ENCODE measurements around a stretch of chr14.

DNA sequence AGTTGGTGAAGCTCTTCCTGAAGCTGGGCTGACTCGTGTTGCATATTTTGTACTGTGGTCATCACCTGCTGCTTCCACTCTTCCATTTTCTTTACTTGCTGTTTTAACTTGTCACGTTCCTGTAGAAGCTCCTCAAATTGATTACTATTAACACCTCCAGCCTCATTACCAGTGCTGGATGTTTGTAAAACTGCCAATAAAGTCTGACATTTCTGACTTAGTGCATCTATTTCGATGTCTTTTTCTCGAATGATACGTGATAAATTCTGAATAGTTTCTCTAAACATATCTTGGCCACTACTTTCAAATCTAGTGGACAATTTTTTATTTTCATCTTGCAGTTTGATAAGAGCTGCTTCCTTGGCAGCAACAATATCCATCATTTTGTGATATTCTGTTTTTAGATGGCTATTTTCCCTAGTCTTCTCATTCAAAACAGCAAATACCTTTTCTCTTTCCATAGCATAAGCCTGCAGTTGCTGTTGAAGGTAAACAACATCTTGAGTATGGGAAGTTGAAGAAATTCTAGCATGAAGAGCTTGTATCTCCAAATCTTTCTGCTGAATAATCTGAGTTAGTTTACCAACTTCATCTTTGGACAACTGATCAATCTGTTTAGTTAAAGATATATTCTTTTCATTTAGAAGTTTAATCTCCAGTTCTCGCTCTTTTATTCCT, 35.5 kb downstream of the TRIP11 start:
- PRO-cap, 3 experiments, result no peak in any of the 3 experiments
- RRBS, result no CpG with 5 or more reads among the region's 6 CpGs

- PRO-cap, 3 experiments, result no peak in any of the 3 experiments
These were observed 22.4 kb downstream of the TRIP11 start for GRCh38 chr14:92017469-92017823.

- PRO-cap, 3 experiments, result no peak in any of the 3 experiments
- RRBS, result no CpG with 5 or more reads among the region's 8 CpGs
These were observed 825 bp upstream of the TRIP11 start for GRCh38 chr14:92040614-92041154.

DNA sequence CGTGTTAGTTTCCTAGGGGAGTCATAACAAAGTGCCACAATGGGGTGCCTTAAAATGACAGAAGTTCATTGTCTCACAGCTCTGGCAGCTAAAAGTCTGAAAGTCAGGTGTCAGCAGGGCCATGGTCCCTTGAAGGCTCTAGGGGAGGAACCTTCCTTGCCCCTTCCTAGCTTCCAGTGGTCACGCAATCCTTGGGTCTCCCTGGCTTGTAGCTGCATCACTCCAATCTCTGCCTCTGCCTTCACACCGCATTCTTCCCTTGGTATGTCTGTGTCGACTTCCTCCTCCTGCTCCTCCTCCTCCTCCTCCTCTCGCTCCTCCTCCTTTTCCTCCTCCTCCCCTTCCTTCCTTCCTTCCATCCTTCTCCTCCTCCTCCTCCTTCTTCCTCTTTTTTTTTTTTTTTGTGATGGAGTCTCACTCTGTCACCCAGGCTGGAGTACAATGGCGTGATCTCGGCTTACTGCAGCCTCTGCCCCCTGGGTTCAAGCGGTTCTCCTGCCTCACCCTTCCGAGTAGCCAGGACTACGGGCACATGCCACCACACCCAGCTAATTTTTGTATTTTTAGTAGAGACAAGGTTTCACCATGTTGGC, 25.8 kb upstream of the RIN3 start:
- PRO-cap, 3 experiments, result no peak in any of the 3 experiments
- RRBS, result no CpG with 5 or more reads among the region's 10 CpGs

DNA sequence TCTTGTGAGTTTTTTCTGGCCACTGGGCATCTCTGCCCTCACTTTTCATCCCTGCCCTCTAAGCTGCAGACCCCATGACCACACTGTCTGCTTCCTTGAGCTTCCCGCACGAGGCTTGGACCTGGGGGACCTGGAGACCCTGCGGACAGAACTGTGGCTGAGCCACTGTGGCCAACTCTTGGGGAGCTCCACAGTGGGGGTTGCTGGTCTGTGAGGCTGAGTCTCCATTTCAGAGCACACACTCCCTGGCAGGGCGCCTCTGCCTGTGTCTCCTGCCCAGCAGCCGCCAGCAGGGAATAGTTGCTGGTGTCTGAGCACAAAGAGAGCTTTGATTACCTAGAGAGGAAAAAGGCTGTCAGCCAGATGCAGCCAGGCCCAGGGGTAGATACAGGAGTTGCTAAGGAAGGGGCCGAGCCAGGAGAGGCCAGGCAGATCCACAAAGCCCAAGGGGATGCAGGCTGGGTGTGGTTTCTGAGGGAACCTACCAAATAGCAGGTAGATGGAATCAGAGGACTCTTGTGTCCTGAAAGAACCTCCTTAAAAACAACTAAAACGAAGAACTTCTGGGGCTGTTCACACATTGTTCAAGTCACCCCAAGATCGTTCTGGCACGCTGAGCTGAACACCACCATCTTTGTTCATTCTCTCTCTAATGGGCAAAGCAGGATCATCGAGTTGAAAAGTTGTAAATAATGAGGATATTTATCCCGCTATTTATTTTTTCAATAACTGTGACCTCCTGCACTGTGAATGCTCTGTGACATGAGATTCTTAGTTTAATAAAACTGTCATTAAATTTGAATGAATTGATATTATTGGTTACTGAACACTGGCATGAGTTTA, 12.8 kb upstream of the RIN3 start:
- PRO-cap, 3 experiments, result peak in 1 of 3 experiments; most common minus-strand start position 260 of the sequence (in 1)
- RRBS, result no CpG with 5 or more reads among the region's 11 CpGs

- PRO-cap, 3 experiments, result no peak in any of the 3 experiments
- RRBS, result no CpG with 5 or more reads among the region's 7 CpGs
These were observed 55.8 kb downstream of the RIN3 start for GRCh38 chr14:92569259-92569815.

GRCh38 chr14:92585760-92586208, 72.2 kb downstream of the RIN3 start:
- PRO-cap, 3 experiments, result no peak in any of the 3 experiments
- RRBS, result no CpG with 5 or more reads among the region's 8 CpGs

DNA sequence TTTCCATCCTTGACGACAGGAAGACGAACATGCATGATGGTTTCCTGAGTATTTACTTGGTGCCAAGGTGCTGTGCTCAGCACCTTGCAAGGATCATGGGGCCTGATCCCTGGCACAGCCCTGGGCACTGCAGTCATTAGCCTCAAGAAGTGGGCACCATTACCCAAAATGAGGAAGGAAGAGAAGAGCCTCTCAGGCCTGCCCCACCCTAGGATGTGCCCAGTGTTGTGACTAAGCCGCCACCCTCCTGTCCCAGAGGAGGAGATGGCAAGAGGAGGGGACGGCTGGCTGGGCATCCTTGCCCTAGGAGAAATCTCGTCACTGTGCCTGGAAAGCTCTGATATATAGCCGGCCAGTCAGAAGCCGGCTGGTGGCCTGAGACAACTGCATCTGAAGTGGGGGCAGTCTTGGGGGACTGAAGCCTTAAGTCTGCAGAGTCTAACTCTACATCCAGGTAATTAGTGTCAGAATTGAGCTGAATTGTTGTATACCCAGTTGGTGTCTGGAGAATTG, 115.2 kb downstream of the LGMN start:
- PRO-cap, 3 experiments, result no peak in any of the 3 experiments
- RRBS, result no CpG with 5 or more reads among the region's 7 CpGs

DNA sequence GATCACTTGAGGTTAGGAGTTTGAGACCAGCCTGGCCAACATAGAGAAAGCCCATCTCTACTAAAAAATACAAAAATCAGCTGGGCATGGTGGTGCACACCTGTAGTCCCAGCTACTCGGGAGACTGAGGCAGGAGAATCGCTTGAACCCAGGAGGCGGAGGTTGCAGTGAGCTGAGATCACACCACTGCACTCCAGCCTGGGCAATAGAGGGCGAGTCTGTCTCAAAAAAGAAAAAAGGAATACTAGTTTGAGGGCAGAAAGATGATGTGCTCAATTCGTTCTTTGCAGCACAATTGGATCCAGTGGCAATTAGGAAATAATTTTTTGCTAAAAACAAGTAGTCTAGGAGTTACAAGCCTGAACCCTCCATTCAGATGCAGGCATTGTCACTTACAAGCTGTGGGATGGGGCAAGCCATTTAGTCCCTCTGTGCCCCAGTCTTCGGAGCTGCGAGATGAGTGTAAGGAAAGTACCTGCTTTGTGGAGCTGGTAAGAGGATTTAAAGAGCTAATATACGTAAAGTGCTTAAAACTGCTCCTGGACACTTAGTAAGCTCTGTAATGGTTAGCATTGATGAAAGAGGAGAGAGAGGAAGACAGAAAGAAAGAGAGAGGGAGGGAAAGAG, 112.7 kb downstream of the LGMN start:
- PRO-cap, 3 experiments, result no peak in any of the 3 experiments
- RRBS, result no CpG with 5 or more reads among the region's 8 CpGs

DNA sequence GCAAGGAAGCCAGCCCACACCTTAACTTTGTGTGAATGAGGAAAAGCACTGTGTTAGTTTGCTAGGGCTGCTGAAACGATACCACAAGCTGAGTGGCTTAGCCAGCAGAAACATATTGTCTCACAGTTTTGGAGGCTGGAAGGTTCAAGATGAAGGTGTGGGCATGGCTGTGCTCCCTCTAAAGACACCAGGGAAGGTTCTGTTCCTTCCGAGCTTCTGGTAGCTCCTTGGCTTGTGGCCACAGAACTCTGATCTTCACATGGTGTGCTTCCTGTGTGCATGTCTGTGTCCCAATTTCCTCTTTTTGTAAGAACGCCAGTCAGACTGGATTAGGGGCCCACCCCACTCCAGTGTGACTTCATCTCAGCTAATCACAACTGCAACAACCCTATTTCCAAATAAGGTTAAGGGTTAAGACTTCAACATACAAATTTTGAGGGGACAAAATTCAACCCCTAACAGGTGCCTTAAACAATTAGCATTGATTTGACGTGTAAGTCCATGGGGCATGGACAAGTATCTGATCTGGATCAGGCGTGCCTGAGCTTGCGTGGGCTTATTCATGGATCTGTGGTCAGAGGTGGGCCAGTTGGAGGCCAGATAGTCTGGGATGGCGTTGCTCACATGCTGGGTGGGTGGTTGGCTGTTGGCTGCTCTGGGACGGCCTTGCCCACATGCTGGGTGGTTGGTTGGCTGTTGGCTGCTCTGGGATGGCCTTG, 88.6 kb downstream of the LGMN start:
- PRO-cap, 3 experiments, result peak in 1 of 3 experiments; most common minus-strand start position 218 of the sequence (in 1)
- RRBS, result no CpG with 5 or more reads among the region's 8 CpGs

GRCh38 chr14:92668278-92668746, 80.1 kb downstream of the LGMN start:
- PRO-cap, 3 experiments, result no peak in any of the 3 experiments
- RRBS, result no CpG with 5 or more reads among the region's 2 CpGs

GRCh38 chr14:92671121-92671931, 77.1 kb downstream of the LGMN start:
- PRO-cap, 3 experiments, result no peak in any of the 3 experiments
- RRBS, result no CpG with 5 or more reads among the region's 11 CpGs

GRCh38 chr14:92676167-92676572, 72.3 kb downstream of the LGMN start:
- PRO-cap, 3 experiments, result no peak in any of the 3 experiments
- RRBS, result no CpG with 5 or more reads among the region's 7 CpGs

DNA sequence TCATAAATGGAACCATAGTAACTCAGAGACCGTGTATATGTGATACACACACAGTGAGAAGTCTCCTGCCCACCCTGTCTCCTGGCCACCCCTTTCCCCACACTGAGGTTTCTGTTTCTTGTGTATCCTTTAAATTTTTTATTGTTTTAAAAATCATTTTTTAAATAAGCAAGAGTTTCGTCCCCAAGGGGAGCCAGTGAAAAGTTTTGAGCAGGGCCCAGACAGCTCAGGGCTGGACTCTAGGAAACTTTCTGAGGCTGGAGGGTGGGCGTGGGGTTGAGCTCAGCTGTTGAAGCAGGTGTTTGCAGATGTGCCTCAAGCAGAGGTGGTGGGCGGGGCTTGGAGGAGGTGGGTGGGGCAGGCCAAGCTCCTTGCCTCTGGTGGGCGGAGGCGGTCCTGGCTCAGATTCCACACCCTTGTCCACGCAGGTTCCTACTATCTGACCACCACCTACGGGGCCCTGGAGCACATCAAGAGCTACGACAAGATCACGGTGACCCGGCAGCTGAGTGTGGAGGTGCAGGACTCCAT, 63.8 kb downstream of the LGMN start:
- PRO-cap, 3 experiments, result no peak in any of the 3 experiments
- RRBS, result 53% methylated on average over 1 of the region's 11 CpGs

DNA sequence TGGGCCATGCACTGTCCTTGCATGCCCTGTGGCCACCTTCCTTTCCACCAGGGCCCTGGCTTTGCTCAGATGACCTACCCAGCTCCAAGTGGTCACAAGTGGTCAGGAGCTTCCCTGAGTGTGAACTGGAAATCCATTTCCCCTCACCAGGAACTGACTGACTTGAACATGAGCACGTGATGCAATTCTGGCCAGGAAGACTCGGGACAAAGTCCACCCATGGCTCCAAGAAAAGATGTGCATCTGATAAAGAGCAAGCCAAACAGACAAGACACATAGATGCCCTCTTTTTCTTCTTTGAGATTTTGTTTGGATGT, 21.7 kb downstream of the LGMN start:
- PRO-cap, 3 experiments, result no peak in any of the 3 experiments
- RRBS, result no CpG with 5 or more reads among the region's 2 CpGs

GRCh38 chr14:92877892-92878170, 45.1 kb upstream of the CHGA start:
- PRO-cap, 3 experiments, result no peak in any of the 3 experiments
- RRBS, result no CpG with 5 or more reads among the region's 5 CpGs

DNA sequence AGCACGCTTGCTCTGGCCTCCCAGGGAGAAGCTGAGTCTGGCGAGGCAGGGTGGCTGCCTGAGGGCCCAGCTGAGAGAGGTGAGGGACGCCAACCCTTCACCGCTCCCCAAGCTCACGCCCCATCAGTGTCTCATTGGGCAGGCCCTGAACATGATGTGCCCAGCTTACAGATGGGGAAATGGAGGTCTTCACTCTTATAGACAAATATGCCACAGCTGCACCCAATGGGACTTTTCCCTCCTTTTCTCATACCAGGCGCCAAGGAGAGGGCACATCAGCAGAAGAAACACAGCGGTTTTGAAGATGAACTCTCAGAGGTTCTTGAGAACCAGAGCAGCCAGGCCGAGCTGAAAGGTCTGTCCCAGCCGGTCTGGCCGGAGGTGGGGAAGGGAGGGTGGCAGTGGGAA, 6.5 kb downstream of the CHGA start:
- PRO-cap, 3 experiments, result no peak in any of the 3 experiments
- RRBS, result no CpG with 5 or more reads among the region's 10 CpGs

DNA sequence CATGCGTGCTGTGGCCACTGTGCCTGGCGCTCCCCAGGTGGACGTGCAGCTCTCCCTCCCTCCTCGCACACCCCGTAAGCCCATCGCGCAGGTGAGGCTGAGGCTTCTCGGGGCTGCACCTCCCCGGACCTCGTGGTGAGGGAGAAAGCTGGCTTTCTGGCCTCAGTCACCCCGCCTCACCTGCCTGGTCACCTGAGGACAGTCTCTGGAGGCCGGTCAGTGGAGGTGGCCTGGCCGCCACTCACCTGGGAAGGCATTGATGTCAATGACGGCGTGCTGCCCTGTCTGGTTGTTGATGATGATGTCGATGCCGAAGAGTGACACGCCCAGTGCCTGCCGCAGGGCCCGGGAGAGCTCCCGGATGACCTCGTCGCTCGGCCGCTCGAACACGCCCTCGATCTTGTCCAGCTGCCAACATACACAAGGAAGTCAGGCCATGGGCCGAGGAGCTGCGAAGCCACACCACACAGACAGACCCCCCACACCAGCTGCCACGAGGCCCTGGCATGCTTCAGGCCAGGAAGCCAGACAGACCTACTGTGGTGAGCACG, 23.2 kb downstream of the CHGA start:
- PRO-cap, 3 experiments, result no peak in any of the 3 experiments
- RRBS, result 58% methylated on average over 2 of the region's 32 CpGs

GRCh38 chr14:93033853-93034975, 81.5 kb downstream of the ITPK1 start:
- PRO-cap, 3 experiments, result no peak in any of the 3 experiments
- RRBS, result no CpG with 5 or more reads among the region's 12 CpGs

- PRO-cap, 3 experiments, result no peak in any of the 3 experiments
- RRBS, result no CpG with 5 or more reads among the region's 6 CpGs
These were observed 12.1 kb downstream of the ITPK1 start for GRCh38 chr14:93103656-93104062.

Measured in breast (tissue), 4 donors.